Spleen (tissue), 7 donors: ENCODE data around the genes SAGE1 and BRS3.

DNA sequence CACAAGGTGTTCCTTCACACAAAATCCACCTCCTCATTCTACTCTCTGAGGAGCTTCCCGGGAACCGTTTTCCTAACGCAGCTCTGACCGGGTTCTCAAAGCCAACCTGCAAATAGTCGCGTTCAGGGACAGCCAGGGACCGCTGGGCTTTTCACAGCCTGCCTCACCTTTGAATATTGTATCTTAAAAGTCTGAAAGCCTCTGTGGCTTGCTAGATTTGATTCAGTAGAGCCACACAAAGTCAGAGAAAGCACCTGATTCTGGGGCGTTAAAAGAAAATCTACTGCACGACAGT lies 726 bp upstream of the GPC3 start:
- PRO-cap, 4 experiments: no peak in any of the 4 experiments
- RAMPAGE, long total RNA, 4 experiments: no peak in any of the 4 experiments

- PRO-cap, 4 experiments: no peak in any of the 4 experiments
- RAMPAGE, long total RNA, 4 experiments: no peak in any of the 4 experiments
These were observed 63.9 kb upstream of the CCDC160 start for GRCh38 chrX:134173072-134173490.

DNA sequence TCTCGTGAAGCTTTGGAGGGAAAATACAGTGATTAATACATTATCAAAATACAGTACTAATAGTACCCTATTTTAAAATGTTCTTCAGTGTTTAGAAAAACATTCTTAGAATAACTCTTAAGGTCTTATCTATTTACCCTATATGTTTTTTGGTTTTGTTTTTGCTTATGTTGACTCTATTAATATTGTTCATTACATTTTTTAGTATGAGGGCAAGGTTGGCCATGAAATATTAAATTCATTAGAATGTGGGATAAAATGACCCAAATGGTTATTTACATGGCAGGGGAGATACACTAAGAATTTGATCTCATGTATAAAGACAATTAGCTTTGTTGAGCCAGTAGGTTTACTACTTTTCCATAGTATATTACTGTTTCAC lies 33.8 kb downstream of the MOSPD1 start:
- PRO-cap, 4 experiments: no peak in any of the 4 experiments
- RAMPAGE, long total RNA, 4 experiments: no peak in any of the 4 experiments

DNA sequence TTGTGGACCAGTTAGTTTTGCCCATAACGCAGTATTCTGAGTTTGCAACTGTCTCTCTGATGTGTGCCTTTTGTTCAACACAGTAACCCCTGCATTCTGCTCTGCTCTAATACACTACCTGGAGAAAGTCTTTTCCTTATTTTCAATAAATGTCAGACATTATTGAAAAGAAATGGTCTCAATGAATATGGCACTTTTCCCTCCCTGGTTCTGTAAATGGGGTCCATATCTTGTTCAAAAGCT lies 1.1 kb downstream of the RTL8C start:
- PRO-cap, 4 experiments: no peak in any of the 4 experiments
- RAMPAGE, long total RNA, 4 experiments: no peak in any of the 4 experiments

- PRO-cap, 4 experiments: no peak in any of the 4 experiments
- RAMPAGE, long total RNA, 4 experiments: no peak in any of the 4 experiments
These were observed 37.6 kb upstream of the SMIM10L2A start for GRCh38 chrX:135384053-135384556.

GRCh38 chrX:135893175-135894017 lies at the start of gene SAGE1:
Gene SAGE1, plus strand, starts transcription at chrX:135893716.
- PRO-cap, 4 experiments: no peak in any of the 4 experiments
- RAMPAGE, long total RNA, 4 experiments: no peak in any of the 4 experiments

GRCh38 chrX:135973139-135973347 lies 745 bp downstream of the MMGT1 start:
- PRO-cap, 4 experiments: no peak in any of the 4 experiments
- RAMPAGE, long total RNA, 4 experiments: no peak in any of the 4 experiments

- PRO-cap, 4 experiments: no peak in any of the 4 experiments
- RAMPAGE, long total RNA, 4 experiments: no peak in any of the 4 experiments
These were observed 78.2 kb downstream of the SLC9A6 start for GRCh38 chrX:136063316-136063907.

GRCh38 chrX:136126165-136127072 lies 70.4 kb upstream of the FHL1 start:
- PRO-cap, 4 experiments: no peak in any of the 4 experiments
- RAMPAGE, long total RNA, 4 experiments: no peak in any of the 4 experiments

- PRO-cap, 4 experiments: no peak in any of the 4 experiments
- RAMPAGE, long total RNA, 4 experiments: no peak in any of the 4 experiments
These were observed 12.5 kb downstream of the FHL1 start for GRCh38 chrX:136209125-136209931.

DNA sequence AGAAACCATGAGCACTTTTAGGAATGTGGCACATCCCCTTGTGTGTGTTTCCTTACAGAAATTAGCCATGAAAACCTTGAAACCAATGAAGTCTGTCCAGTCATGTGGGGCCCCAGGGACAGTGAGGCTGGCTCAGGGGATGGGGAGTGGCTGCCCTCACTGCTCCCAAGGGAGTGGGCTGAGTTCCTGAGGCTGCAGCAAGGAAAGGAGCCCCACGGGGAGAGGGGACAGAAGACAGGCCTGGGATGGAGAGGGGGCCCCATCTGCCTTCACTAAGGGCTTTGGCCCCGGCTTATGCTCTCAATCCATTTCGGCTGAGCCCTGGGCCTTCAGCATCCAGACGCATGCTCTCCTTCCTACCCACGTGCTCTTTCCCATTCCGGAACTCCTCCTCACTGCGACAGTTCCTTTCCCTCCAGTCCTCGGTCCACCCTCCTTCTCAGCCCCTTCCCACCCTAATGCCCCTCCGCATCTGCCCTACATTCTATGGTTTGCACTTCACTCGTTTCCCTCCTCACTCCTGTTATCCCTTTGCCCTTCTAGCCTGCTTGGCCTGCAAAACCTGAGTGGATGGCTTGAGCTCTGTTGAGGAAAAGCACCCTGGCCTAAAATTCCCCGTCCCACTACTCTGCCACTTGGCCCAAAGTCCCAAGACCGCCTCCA lies 15.5 kb downstream of the FHL1 start:
- PRO-cap, 4 experiments: peak in 1 of 4 experiments; most common plus-strand start position 408 of the sequence (in 1)
- RAMPAGE, long total RNA, 4 experiments: no peak in any of the 4 experiments

DNA sequence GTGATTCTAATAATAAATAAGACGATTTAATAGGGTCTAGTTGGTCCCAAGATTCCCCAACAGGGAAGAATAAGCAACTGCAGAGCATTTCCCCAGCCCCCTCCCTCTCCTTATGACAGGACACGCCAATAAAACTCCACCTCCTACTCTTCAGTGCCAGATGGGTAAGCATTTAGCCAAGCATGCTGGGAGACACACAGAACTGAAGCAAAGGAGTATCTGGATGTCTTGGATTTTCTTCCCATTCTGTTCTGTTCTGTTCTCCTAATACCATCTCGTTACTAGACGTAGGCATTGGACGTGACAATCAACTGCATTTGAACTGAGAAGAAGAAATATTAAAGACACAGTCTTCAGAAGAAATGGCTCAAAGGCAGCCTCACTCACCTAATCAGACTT lies at the start of gene BRS3:
TSS of gene BRS3 (plus strand) at position 195 of the 399 bp plus-strand sequence.
- PRO-cap, 4 experiments: no peak in any of the 4 experiments
- RAMPAGE, long total RNA, 4 experiments: no peak in any of the 4 experiments

- PRO-cap, 4 experiments: peak in 2 of 4 experiments; most common plus-strand start chrX:136715512 (in 2)
- RAMPAGE, long total RNA, 4 experiments: no peak in any of the 4 experiments
These were observed 65.5 kb downstream of the ARHGEF6 start for GRCh38 chrX:136715229-136715721.

DNA sequence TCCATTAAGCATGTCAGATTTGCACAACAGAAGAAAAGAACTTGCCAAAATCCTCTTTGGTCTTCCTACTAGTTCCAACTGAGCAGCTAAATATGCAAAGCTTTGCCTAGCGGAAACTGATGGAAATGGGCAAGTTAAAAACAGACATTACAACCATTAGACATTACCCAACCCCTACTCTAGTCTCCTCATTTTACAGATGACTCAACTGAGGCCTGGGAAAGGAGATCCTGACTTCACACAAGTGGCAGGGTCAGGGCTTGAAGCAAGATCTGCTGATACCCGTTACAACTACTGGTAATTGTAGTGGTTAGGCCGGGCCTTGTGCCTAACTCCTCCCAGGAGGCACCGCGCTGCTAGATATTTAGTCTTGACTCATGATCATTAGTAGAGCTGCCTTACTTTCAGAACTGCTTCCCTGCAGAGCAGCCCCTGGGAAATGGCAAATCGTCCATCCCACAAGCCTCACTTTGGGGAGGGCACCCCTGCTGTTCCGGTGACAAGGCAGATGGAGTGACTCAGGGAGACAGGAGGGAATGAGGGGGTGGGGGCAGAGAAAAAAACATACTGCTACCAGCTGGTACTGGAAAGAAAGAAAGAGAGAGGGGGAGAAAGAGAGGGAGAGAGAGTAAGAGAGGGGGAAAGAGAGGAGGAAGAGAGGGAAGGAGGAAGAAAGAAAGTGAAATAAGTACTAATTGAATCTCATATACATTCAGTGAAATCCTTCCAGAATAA lies 12.2 kb downstream of the ARHGEF6 start:
- PRO-cap, 4 experiments: peak in 4 of 4 experiments; most common plus-strand start position 401 of the sequence (in 3); most common minus-strand start position 274 of the sequence (in 4)
- RAMPAGE, long total RNA, 4 experiments: no peak in any of the 4 experiments

- PRO-cap, 4 experiments: peak in 1 of 4 experiments; most common plus-strand start chrX:136784474 (in 1)
- RAMPAGE, long total RNA, 4 experiments: start-site peak on the plus strand in 3 of 4 experiments, at chrX:136784479-136784531 at its widest, 8 to 13 reads per replicate
These were observed 3.6 kb upstream of the ARHGEF6 start for GRCh38 chrX:136784309-136784689.

DNA sequence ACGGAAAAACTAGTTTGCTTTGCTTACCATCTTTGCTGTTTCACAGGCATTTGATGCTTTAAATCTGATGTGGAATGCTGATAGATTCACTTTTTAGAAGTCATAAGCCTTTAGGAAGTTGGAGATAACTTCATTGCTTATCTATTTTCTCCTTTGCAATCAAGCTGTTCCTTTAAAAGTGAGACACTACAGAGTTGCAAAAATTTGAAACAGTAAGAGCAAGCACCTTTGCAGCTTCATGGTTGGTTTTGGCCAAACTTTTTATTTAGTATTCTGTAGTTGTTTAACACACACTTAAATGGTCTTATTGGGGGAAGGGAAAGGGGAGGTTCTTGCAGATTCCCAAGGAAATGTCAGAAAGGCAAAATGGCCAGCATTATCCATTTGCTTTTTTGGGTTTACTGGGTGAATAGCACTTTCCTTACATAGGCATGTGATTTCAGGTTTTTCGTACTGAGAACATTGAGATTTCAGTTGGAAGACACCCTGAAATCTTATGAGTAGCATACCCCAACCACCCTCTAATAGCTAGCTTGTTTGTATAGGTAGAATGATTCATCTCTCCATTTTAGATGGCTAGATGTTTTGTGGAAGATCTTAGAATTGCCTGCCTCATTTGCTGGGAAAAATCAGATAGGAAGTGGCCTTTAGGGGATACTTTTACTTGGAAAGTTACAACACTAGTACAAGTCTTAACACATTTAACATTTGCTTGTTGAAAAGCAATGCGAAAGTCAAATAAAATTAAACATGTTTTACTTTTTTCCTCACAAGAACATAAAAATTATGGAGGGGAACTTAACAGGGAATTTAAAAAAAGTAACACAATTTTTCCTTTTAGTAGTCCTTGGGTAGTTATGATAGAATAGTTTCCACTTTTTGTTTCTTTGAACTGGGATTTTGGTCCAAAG lies 7.1 kb downstream of the RBMX start:
- PRO-cap, 4 experiments: no peak in any of the 4 experiments
- RAMPAGE, long total RNA, 4 experiments: no peak in any of the 4 experiments

DNA sequence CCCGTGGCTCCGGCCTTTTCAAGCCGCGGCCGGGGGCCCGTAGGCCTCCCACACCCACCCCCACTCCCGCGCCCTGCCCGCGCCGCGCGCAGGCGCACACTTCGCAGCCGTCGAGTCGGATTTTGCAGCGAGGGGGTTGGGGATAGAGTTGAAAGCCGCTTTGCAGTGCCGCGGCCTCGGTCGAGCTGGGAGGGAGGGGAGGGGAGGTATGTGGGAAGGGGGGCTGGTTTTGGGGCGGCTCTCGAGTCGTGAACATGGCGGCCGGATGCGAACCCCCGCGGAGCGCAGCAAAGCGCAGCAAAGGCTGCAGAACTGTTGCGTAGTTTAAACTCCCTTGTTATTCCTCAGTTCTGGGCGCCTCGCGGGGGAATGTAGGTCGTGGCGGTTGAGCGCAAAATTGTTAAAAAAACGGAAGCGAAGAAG lies 8.6 kb downstream of the ZIC3 start:
- PRO-cap, 4 experiments: no peak in any of the 4 experiments
- RAMPAGE, long total RNA, 4 experiments: no peak in any of the 4 experiments

- PRO-cap, 4 experiments: no peak in any of the 4 experiments
- RAMPAGE, long total RNA, 4 experiments: no peak in any of the 4 experiments
These were observed 66.5 kb upstream of the FGF13 start for GRCh38 chrX:138778125-138778354.

- PRO-cap, 4 experiments: no peak in any of the 4 experiments
- RAMPAGE, long total RNA, 4 experiments: no peak in any of the 4 experiments
These were observed 305.6 kb upstream of the F9 start for GRCh38 chrX:139224853-139225410.

DNA sequence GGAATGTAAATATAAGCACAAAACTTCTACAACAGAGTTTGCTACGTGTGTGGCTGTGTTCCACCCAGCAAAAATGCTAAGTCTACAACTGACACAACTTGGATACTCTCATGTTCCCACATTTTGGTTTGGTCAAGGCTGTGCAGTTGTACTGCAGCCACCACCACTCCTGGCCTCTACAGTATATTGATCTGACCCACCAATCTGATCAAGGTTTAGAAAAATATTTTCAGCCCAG lies 12.1 kb downstream of the F9 start:
- PRO-cap, 4 experiments: no peak in any of the 4 experiments
- RAMPAGE, long total RNA, 4 experiments: no peak in any of the 4 experiments